ENCODE data around the genes TARM1 and TSEN34.

- RRBS, result no CpG with 5 or more reads among the region's 8 CpGs
Observed at GRCh38 chr19:53156895-53157194, 2.0 kb downstream of the ZNF347 start.

GRCh38 chr19:53192039-53193108 is 784 bp downstream of the ZNF665 start:
- RRBS, result no CpG with 5 or more reads among the region's 30 CpGs

DNA sequence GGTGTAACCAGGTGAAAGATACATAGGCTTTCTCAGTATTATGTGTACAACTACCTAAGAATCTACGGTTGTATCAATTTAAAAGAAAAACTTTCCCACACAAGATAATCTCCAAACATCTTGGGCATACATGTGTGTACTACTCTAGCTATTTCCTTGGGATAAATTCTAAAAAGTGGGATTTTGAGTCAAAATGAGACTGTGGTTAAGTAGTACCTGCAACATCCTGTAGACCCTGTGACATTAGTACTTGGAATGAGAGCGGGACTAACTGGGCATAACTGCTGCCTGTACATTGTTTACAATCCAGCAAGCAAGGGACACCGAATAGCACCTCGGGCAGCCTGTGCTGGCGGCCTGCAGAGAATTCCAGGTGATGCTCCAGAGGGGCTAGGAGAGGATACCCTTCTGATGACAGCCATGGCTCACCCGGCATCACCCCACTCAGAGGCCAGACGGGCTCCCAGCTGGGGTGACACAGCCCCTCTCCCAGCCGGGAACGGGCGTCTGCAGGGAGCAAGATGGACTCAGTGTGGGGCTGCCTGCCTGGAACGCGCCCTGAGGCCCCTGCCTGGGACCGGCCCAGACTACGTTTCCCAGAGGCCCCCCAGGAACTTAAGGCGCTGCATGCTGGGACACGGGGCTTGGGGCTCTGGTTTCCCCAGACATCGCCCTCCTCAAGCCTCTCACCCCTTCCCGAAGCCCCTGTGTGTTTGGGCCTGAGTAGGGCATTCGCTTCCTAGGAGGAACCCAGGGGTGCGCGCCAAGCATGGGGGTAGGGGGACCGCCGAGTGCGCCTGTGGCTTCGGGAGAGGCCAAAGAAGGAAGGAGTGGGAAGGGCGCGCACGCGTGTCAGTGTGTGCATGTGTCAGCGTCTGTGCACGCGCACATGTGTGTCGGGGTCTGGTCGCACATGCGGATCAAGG is 15.7 kb downstream of the ZNF331 start:
- RRBS, result 31% methylated on average over 8 of the region's 35 CpGs

DNA sequence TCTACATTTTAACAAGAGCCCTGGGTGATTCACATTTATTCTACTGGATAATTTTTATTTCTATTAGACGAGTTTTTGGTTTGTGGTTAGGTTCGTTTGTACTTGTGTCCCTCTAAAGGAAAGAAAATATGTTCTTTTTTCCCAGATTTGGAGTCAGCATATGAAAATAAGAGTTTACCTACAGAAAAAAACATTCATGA is 38.5 kb downstream of the ZNF331 start:
- RRBS, result no CpG with 5 or more reads among the region's 2 CpGs

- RRBS, result no CpG with 5 or more reads among the region's 4 CpGs
Observed at GRCh38 chr19:53579079-53579410, 41.1 kb downstream of the ZNF331 start.

- RRBS, result no CpG with 5 or more reads among the region's 13 CpGs
Observed at GRCh38 chr19:53581023-53581766, 43.2 kb downstream of the ZNF331 start.

DNA sequence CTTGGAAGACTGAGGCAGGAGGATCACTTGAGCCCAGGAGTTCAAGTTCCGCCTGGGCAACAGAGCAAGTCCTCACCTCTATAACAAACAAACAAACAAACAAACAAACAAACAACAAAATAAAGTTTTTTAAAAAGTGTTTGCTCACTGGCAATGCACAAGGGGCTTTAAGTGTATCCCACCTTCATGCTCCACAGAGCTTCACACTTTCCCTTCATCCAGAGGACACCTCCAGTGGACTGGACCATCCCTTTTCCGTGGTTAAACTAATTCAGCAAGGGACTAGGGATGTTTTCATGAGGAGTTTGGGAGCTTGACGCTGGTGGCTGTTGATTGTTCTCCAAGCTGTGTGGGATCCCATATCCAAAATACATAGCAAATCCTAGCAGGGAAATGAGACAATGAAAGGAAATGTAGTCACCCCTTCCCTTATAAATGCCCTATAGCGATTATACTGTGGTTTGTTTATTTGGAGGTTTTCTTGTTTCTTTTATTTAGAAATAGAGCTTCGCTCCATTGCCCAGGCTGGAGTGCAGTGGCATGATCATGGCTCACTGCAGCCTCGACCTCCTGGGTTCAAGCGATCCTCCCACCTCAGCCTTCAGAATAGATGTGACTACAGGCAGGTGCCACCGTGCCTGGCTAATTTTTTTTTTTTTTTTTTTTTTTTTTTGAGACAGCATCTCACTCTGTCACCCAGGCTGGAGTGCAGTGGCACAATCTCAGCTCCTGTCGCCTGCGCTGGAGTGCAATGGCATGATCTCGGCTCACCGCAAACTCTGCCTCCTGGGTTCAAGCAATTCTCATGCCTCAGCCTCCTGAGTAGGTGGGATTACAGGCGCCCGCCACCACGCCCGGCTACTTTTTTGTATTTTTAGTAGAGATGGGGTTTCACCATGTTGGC is 31.5 kb upstream of the DPRX start:
- RRBS, result no CpG with 5 or more reads among the region's 16 CpGs

DNA sequence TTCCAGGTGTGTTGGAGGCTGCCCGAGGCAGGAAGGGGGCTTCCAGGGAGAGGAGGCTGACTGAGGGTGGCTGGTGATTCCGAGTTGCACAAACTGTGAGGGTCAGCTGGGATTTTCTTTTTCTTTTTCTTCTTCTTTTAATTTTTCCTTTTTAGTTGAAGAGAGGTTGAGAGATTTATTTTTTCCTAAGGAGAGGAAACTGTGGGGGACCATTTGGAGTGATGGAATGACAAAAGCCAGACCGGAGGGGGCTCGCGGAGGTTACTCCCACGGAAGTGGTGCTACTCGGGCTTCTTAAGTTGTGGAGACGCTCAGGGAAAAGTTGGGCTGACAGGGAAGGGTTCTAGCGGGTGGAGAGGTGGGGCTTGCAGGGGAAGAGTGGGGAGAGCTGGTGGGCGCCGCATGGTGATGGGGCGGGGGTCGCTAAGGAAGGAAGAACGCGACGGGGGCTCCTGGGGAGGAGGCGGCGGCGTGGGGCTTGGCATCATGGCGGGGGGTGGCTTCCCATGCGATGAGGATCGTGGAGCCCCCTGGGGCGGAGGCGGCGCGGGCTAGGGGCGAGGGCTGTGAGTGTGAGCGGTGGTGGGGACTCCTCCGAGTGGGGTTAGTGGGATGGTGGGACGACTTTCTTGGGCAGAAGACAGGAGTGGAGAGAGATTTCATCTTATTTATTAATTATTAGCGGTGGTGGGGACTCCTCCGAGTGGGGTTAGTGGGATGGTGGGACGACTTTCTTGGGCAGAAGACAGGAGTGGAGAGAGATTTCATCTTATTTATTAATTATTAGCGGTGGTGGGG is 754 bp upstream of the CACNG8 start:
- RRBS, result no CpG with 5 or more reads among the region's 34 CpGs

- RRBS, result 14% methylated on average over 23 of the region's 58 CpGs
Observed at GRCh38 chr19:53977956-53978850, 13.2 kb upstream of the CACNG6 start.

DNA sequence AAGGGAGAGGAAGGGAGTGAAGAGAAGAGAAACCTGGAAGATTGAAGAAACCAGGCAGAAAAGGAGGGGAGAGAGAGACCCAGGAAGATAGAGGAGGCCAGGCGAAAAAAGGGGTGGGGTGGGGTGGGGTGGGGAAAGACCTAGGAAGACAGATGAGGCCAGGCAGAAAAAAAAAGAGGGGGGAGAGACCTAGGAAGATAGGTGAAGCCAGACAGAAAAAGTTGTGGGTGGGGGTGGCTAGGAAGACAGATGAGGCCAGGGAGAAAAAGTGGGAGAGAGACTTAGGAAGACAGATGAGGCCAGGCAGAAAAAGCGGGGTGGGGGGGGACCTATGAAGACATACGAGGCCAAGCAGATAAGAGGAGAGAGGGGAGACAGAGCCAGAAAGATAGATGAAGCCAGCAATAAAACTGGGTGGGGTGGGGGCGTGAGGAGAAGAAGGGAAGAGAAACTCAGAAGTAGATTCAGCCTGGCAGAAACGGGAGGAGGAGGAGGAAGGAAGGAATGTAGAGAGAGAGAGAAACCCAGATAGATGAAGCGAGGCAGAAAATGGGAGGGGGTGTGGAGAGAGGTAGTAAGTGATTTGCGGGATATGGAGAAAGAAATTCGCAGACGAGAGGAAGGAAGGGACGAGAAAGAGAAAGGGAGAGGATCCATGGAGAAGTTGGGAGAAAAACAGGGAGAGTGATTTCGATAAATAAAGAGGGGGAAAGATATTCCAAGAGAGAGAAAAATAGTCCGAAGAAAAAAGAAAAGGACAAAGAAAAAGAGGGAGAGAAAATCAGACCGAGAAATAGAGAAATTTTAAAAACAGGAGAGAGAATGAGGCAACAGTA is 12.3 kb upstream of the CACNG6 start:
- RRBS, result no CpG with 5 or more reads among the region's 13 CpGs

GRCh38 chr19:53981928-53982603 is 9.4 kb upstream of the CACNG6 start:
- RRBS, result 6% methylated on average over 32 of the region's 94 CpGs

DNA sequence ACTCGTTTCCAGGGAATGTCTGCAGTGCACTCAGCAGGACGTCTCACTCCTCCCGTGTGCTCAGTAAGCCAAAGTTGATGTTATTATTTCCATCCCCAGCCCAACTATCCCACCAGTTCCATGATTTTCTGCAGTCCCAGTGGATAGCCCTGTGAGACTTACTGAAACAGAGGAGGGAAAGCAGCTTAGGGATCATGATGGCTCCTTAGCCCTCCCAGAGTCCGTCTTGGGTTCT is at the start of gene TARM1:
TARM1 (minus strand) TSS at position 221 of the 235 bp plus-strand sequence.
- RRBS, result no CpG with 5 or more reads among the region's 4 CpGs

GRCh38 chr19:54109283-54109987 is 6.0 kb downstream of the TFPT start:
- RRBS, result 81% methylated on average over 2 of the region's 13 CpGs

GRCh38 chr19:54138773-54139227 is 1.2 kb downstream of the CNOT3 start:
- RRBS, result no CpG with 5 or more reads among the region's 15 CpGs

DNA sequence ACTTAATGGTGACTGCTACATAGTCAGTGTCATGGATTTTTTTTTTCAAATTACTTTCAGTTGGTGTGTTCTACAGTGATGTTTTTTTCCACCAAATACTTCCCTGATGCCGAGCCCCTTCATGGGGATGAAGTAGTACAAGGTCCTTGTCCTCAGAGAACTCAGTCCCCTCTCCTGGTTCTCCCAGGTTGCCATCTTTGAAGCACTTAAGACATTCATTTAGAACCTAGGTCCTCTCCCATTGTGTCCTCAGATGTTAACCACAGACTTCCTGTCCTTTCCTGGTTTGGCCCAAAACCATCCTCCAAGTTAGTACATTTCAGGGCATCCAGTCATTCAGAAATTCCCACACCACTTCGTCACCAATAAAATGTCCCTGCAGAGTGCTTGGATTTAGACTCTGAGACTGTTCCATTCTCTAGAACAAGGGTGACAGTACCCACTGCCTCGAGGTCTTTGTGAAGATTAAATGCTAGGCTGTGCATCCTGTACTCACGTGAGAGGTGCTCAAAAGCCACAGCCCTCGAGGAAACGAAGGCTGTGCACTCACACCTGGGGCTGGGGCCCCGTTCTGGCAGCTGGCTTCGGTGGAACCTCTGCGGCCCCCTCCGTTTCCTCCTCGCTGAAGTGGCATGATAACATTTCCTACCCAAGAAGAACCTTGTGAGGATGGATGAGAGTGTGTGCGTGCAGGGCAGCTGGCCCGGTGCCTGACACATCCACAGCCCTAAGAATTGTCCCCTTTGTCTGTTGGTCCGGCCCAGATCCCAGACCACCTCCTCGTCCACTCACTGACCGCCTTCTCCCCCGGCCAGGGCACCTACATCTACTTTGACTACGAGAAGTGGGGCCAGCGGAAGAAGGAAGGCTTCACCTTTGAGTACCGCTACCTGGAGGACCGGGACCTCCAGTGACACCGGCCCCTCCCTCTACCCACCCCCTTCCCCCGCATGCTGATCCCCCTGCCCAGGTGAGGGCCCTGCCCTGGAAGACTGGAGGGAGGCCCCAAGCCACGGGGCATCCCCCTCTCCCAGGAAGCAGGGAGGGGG is 4.7 kb downstream of the LENG1 start:
- RRBS, result 90% methylated on average over 6 of the region's 24 CpGs

DNA sequence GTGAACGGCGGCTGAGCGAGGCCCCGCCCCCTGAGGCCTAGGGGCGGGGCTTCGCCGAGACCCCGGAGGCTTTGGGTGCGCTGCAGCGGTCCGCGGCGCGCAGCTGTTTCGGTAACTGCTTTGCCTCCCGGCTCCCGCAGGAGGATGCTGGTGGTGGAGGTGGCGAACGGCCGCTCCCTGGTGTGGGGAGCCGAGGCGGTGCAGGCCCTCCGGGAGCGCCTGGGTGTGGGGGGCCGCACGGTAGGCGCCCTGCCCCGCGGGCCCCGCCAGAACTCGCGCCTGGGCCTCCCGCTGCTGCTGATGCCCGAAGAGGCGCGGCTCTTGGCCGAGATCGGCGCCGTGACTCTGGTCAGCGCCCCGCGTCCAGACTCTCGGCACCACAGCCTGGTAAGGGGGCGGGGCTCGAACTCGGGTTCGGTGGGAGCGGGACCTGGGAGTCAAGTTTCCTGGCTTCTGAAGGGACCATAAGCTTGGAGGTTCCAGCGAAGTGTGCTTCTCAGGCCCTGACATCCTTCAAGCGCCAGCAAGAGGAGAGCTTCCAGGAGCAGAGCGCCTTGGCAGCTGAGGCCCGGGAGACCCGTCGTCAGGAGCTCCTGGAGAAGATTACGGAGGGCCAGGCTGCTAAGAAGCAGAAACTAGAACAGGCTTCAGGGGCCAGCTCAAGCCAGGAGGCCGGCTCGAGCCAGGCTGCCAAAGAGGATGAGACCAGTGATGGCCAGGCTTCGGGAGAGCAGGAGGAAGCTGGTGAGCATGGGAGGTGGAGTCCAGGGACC is at the start of gene TSEN34:
TSEN34 (plus strand) TSS at position 88 of the 773 bp plus-strand sequence.
- RRBS, result 1% methylated on average over 19 of the region's 59 CpGs

DNA sequence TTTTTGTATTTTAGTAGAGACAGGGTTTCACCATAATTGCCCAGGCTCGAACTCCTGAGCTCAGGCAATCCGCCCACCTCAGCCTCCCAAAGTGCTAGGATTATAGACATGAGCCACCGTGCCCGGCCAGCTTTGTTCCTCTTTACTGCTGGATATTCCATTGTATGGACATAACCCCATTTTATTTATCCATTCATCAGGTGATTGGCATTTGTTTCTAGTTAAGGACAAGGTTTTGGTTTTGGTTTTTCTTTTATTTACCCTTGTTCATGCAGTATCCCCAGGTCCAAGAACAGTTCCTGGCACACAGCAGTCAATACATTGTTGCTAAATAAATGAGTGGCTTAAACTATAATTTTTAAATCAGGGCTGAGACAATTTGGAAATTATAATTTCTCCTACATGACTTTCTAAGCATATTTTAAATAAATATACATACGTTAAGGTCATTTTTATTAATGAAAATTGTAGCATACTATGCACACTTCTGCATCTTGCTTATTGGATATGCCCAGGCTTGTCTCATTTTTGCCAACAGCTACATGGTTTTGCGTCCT is 4.0 kb upstream of the RPS9 start:
- RRBS, result no CpG with 5 or more reads among the region's 6 CpGs

- RRBS, result no CpG with 5 or more reads among the region's 14 CpGs
Observed at GRCh38 chr19:54250600-54251323, 6.3 kb downstream of the LILRB5 start.

DNA sequence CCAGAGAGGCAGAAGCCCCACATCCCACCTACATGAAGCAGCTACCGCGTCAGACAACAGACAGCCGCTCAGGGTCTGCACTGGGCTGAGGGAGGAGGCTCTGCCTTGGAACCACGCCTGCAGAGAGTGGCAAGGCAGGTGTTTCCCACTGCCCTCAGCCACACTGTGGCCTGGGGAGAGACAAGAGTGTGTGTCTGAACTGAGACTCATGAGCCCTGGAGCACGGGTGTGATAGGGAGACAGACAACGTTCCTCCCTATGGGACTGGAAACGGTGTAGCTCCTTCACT is 5.4 kb upstream of the LILRB2 start:
- RRBS, result no CpG with 5 or more reads among the region's 7 CpGs

DNA sequence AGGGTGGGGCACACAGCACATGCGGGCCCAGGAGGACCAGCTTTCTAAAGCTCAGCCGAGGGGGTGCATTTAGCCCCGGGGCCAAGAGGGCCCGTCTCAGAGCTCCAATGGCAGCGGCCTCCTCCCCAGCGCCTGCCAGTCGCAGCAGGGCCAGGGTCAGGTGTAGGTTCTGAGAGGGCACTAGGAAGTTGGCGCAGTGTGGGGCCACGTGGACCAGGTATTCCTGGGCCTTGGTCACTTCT is 1.3 kb downstream of the LENG9 start:
- RRBS, result no CpG with 5 or more reads among the region's 9 CpGs